Aorta (tissue), 1 donor: ENCODE data around the gene NOTCH2.

- PRO-cap = no peak
These were observed 172.2 kb downstream of the TBX15 start for GRCh38 chr1:118815892-118816410.

GRCh38 chr1:118988524-118988748 lies 293 bp upstream of the TBX15 start:
- PRO-cap = no peak

DNA sequence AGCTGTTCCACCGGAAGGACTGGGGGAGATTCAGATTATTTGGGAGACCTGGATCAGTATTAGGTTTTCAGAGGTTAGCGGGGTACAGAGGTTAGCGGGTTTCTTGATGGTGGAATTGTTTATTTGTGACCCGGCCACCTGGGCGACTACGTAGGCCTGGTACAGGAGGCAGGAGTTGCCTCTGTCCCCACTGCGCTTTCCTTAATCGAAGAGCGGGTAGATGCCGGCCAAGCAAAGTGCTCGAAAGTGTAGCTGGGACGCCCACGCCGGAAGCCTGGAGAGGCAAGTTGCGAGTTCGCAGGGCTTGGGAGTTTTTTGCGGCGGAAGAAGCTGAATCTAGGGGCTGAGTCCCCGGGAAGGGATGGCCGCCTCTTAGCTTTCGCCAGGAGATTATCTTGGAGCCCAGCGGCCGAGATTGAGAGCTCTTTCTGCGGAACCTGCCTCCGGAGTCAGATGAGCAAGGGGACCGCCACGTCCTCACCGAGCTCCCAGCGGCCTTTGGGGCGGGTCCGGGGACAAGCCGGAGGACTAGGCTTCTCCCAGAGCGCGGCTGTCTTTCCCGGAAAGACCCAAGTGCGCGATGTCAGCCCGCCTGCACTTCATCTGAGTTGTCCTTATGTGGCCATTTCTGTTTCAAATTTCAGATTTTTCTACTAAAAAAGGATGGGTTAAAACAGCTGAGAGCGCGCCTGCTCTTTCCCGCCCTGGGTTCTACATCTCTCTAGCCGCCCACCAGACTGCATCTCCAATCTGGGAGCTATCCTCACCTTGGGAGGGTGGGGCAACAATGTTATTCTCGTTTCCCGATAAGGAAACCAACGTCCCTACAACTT lies 12.3 kb upstream of the TBX15 start:
- PRO-cap = unidirectional peak, minus-strand start at position 500 of the sequence

DNA sequence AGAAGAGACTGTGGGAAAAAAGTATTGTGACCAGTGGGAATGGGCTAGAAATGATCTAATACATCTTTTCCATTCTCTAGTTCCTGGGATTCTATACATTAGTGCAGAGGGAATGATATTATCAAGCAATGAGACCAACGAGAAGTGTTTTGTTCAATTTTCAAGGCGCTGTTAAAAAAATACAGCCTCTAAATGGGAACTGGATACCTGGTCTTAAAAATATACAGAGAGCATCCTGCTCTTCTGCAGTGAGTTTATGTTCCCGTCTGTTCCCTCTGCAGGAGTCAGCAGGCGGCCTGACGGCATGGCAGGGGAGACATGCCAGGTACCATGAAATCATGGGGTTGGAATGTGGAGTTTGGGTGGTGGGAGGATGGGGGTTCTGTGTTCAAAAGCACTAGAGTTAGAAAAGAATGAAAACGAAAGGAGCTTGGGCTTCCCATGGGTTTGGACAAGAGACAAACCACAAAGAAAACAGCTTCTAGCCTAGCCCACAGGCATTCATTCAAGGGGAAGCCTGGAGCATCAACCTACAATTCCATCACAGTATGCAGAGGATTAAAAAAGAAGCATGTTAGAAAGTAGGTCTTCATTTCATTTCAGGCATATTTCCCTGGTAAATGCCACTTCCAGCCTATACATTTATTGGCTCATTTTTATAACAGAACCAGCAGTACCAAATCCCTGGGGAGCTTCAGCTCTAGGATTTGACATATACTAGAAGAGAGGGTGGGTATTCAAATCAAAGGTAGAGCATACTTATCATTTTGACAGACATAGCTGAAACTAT lies 59.9 kb downstream of the WARS2 start:
- PRO-cap = no peak

DNA sequence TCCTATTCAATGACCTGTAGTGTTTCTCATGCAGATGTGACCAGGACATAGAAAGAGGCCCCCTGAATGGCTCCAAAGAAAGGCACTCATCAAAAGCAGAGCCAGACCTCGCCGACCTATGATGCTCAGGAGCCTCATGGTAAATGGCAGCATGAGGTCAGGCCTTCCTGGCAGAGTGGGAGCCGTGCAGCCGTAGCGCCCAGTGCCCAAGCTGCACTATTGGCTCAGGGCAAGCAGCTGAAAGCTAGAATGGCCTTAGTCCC lies 42.3 kb upstream of the HAO2 start:
- PRO-cap = no peak

GRCh38 chr1:119735237-119735789 lies 23.6 kb downstream of the PHGDH start:
- PRO-cap = no peak

DNA sequence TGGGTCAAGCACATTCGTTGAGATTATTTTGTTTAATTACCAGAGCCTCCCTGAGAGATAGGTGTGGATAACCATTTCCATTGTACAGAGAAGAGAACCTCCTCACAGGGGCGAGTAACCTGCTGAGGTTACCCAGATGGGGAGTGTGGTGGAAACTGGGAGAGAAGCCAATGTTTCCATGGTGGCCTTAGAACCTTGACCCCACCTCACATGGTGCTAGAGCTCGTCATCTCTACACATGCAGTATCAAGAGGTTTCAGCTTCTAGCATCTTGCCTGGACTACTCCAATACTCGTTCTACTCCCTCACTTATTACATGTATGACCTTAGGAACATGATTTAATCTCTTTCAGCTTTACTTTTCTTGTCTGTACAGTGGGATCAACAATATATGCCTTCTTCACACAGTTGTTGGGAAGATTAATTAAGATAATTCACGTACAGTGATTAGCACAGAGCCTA lies 4.7 kb downstream of the REG4 start:
- PRO-cap = no peak

DNA sequence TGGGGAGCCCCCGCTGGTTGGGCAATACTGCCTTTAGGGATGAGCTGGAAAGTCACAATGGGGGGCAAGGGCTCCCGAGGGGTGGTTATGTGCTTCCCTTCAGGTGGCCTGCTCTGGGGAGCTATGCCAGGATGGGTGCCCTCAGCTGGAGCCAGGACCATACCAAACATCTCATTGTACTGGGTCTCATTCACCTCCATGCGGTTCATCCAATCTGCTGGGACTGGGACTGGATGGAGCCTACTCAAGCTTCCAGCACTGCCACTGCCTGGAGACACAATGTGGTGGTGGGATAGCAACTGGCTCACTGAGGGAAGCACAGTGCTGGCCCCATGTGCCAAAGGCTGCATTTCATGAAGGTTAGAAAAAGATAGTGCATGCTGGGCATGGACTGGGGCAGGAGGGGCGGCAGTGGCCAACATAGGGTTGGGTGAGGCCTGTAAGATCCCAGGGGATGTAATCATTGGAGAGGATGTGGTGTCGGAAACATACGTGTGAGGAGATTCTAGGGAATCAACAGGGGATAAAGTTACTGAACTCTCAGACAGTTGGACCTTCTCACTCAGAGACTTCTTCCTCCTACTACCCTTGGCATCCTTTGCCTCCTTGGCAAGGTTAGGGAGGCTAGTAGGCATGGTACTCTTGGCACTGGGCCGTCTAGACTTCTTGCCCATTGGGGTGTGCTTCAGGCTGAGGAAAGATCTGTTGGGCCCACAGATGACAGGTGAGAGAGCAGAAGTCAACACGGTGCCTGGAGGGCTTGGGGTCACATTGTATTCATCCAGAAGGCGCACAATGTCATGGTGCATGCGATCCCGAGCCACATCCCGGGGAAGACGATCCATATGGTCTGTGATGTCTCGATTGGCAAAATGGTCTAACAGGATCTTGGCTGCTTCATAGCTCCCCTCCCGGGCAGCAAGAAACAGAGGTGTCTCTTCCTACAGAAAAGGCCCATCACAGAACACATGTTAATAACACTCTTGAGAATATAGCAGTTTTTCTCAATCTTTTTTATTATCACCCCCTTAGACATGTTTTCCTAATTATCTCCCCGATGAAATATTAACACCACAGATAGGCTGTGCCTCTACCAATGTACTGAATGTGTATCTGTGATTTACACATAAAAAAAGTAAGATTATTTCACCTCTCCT lies 19.8 kb upstream of the ADAM30 start:
- PRO-cap = no peak

- PRO-cap = no peak
These were observed 41.3 kb upstream of the ADAM30 start for GRCh38 chr1:119937576-119938145.

- PRO-cap = no peak
These were observed 83.8 kb upstream of the ADAM30 start for GRCh38 chr1:119980078-119980486.

DNA sequence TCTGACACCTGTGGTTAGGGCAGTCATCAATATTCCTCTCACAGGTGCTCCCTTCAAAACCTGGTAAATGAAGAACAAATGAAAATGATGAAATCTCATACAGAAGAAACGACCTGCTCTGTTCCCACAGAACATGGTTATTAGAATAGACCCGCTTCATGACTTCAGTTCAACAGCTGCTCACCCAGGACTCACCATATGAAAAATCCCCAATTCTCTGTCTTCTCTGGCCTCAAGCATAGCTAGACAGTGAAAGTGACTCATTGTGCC lies 82.5 kb downstream of the NOTCH2 start:
- PRO-cap = no peak

DNA sequence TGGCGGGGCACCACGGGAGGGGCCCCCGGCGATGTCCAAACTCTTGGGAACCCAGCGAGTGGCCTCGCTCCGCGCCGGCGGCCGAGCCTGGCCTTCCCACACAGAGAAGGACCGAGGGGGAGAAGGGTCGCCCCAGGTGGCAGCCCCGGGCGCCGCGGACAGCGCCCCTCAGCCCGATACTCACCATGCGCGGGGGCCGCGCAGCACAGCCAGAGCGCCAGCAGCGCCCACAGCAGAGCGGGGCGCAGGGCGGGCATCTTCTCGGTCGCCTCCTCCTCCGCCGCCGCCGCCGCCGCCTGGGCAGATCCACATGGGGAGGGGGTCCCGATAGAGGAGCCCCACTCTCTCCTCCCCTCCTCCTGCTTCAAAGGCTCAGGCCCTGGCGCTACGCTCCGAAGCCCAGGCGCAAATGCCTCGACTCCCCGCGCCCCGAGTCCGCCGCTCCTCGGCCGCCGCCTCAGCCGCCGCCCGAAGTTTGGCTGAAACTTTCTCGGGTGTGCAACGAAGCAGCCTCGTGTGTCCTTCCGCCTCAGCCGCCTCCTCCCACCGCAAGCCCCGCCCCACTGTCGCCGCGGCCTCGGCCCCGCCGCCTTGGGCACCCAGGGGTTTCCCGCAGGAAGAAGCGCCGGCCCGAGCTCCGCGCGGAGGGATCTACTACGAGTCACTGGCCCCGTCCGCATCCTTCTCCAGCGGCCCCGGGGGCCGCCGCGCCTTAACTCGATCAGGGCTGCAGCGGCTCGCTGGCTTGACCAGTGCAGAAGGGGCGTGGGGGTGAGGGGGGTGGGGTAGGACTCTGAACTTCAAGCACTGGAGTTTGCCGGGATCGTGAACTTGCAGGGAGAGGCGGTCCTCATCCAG lies at the start of gene NOTCH2:
NOTCH2 (minus strand) TSS at position 513 of the 858 bp plus-strand sequence.
- PRO-cap = no peak

DNA sequence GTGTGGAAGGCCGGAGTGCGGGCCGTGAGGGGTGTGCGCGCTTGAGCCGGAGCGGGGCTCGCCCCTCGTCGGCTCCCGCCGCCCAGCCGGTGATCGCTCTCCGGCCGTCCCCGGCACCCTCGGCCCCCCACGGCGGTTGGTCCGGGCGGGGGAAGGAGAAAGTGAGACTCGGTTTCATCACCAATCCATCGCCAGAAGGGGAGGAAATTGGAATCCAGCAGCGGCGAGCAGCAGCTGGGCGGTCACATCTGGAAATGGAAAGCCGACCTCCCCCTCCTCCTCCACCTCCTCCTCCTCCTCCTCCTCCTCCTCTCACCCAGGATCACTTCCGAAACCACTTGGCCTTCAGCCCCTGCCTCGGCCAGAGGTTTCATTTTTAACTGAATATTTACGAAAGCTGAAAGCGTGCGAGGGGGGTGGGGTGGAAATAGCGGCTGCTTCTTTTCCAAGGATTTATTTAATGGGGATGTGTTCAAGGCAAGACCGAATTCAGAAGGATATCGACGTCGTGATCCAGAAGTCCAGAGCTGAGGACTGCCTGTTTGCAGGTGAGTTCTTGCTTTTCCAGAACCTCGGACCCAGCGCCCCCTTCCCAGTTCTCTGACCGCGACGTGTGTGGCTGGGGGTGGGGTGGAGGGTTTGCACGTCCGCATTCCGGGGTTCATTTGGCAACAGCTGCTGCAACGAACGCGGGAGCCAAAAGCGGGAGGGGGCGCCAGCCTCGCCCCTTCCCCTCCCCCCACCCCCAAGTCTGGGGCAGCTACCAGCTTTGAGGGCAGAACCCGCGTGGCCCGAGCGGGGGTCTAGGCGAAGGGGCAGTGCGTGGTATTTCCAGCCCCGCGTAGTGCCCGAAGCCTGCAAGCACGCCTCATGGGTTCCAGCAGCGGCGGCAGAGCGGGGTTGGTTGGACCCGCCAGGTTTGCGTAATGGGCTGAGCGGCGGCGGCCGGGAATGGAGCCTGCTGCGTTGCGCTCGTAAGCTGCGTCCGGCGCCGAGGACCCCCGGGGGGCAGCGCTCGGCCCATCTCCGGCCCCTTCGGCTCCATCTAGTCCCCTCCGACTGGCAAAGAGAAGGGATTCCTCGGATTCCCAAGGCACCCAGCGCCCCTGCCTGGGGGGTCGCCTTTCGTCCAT lies 23.7 kb downstream of the PPIAL4A start:
- PRO-cap = unidirectional peak, plus-strand start at position 191 of the sequence

GRCh38 chr1:121098377-121098745 lies 85.8 kb downstream of the FAM72B start:
- PRO-cap = no peak

DNA sequence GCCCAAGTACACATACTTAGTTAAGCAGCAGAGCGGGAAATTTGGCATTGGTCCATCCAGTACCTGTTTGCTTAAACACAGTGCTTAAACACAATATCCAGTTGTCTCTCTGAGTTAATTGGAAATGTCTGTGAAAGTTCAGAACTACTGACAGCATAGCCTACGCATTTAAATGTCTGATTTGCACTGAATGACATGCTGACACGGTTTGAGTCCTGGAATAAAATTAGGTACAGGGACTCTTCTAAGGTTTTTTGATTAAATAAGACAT lies 337.4 kb downstream of the SRGAP2C start:
- PRO-cap = no peak

GRCh38 chr1:121551337-121552010 lies 366.7 kb downstream of the SRGAP2C start:
- PRO-cap = no peak

DNA sequence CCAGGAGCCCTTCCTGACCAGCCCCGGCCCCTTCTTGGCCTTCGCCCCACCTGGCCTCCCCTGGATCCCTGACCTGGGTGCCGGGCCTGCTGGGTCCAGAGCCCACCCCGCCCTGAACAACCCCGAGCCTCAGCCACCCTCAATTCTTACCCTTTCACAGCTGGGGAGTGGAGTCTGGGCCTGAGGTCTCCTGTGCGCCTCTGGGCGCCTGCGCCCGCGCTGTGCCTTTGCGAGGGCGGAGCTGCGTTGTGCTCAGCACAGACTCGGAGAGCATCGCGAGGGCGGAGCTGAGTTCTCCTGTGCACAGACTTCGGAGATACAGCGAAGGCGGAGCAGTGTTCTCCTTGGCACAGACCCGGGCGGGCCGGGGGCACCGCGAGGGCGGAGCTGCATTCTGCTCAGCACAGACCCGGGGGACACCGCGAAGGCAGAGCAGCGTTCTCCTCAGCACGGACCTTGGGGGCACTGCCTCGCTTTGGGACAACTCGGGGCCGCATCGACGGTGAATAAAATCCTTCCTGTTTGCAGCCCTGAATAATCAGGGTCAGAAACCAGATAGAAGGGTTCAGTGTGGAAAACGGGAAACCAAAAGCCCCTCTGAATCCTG lies 481.2 kb downstream of the H3-7 start:
- PRO-cap = no peak

GRCh38 chr1:143884917-143885282 lies 20.9 kb downstream of the H3-7 start:
- PRO-cap = no peak

DNA sequence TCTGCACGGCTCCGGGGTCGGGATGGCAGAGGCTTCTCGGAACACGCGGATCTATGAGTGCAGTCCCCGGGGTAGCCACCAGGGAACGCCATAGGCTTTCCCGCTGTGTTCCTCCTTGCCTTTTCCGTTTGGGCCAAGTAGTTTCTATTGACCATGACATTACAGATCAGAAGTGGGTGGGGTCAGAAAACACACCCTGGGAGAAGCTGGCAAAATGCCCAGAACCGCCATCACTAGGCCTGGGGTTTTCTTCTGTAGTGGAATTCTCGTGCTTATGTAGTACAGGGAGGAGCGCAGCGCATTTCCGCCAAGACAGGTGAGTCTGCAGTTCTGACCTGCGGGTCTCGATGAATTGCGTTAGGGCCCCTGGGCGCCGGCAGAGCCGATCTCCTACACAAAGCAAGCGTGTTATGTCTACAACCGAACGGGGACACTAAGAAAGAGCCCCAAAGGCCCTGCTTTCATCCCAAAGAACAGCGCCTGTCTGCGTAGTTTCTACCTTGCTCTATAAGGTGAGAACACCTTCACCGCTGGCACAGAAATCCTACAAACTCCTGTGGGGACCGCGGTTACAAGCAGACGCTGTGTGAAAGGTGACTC lies 28.9 kb upstream of the NBPF15 start:
- PRO-cap = no peak

GRCh38 chr1:144551176-144552063 lies 41.3 kb upstream of the PPIAL4F start:
- PRO-cap = bidirectional peak, plus-strand start at chr1:144552215, minus-strand start at chr1:144551930